Mammary epithelial cell (primary cell): ENCODE measurements around a stretch of chr7.

DNA sequence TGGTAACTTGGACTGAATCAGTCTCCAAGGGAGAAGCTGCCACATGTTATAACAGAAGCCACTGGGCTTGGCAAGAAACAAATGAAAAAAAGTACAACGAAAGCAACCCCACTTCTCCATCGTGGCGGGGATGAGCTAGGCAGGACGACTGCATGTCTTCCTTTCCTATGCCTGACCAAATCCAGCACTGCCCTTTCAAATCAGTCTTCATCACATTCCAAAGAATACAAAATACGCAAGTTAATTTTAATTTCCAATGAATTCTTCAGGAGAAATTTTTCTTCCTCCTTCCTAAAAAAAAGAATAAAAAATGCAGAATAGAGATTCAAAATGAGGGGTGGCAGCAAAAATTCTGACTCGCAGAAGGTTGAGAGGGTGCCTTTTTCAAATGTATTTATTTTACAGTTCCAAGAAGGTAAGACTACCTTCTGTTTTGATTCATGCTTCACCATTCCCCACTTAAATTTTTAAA is 196.8 kb upstream of the KLF14 start:
- CAGE, long polyA plus RNA, result no peak
- RRBS, result no CpG with 5 or more reads among the region's 6 CpGs

DNA sequence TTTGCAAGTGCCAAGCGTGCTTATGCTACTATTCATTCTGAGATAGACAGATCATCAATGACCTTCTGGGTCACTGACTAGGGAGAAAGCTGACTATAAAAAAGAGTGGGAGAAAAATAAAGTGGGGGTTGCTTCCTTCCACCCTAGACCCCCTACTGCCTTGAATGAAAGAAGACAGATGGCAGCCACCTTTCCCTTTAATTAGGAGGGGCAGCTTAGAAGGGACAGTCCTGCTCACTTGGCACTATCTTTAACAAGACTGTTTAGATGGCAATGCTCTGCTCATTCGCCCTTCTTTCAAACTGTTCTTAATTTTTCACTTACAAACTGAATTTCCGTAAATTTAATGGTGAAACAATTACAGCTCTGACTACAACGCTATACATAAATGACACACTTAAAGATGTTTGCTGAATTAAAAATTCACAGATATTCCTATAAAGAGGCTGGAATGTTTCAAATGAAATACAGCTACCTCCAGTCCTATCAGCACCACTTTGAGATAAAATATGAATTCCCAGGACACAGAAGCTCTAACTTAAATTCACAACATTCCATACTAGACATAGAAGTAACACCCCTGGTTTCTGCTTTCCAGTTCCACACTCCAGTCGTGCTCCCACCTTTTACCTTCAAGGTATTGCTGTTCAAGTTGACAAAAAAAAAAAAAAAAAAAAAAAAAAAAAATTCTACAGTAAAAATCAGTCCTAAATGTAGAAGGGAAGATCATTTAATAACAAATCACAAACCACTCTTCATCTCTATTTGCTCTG is 206.0 kb upstream of the KLF14 start:
- CAGE, long polyA plus RNA, result no peak
- RRBS, result no CpG with 5 or more reads among the region's 5 CpGs

- CAGE, long polyA plus RNA, result no peak
- RRBS, result no CpG with 5 or more reads among the region's 17 CpGs
These were observed 209.6 kb upstream of the KLF14 start for GRCh38 chr7:130943214-130944420.

DNA sequence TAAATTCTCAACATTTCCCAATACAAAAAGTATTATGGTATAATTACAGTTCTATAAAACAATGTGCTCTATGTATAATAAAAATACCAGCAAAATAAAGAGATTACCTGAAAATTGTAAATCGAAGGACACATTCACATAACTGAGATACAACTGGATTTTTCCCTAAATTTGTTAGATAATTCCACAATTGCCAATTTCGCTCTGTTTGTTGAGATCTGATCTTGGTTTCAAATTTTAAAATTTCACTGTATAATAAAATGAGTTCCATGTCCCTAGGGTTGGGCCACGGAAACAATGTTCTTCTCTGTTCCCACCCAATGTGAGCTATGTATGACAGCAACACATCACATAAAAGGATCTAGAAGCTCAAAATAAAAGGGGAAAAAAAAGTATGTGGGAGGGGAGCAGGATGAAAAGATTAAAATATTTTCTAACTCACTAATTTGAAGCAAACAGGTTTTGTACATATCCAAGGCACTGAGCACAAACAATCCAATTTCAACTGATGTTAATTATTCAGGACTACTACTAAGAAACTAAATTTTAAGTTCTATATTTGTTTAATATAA is 287.9 kb upstream of the MKLN1 start:
- CAGE, long polyA plus RNA, result no peak
- RRBS, result no CpG with 5 or more reads among the region's 3 CpGs

DNA sequence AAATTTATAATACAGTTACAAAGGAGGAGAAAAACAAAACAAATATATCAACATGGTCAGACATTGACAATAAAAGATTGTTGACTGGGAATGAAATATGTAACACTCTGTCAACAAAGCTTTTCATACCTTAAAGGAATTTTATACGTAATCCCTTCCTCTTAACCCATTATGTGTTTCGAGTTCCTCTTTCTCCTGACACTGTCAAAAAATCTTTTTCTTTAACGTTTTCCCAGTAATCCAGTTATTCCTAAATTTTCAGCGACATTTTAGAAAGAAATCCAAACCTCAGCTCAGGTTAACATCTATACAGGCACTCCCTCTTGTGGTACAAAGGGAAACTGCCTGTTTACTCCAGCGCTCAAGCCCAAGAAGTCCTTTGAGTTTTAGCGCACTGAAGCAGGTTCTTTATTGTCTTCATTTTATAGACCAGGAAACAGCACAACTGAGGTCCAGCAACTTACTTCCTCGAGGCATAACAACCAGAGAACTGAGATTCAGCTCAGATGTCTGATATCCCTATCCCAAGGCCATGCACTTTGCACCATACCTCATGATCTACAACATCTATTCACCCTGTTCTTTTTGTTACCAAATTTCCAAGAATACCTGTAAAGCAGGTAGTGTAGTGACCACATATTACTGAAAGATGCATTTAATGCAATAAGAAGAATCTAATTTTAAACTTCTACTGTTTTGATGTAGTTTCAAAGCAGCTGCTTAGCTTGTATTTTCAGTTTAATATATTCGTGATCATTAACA is 287.2 kb upstream of the MKLN1 start:
- CAGE, long polyA plus RNA, result no peak
- RRBS, result no CpG with 5 or more reads among the region's 8 CpGs

DNA sequence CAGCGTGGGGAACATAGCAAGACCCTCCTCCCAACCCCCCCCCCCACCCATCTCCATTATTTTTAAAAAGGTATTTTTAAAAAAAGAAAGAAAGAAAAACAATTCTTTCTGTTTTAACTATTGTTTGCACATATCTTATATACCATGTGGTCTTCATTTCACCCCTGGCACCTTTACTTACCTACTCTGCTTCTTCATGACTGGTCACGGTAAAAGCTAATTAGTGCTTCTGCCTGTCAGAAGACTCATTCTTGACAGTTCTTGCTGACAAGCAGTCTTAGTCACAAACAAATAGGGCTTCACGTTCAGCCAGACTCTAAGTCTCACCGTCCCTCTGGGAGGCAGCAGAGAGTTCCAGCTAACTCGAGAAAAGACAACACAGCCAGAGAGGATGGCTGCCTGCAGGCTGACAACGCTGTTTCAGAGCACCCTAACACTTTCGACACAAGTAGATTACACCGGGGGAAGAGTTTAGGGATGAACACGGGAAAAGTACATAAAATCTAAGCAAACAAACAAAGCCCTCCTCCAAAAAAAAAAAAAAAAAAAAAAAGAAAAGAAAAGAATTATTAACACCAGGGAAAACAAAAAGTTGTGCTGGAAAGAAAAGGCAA is 258.5 kb upstream of the MKLN1 start:
- CAGE, long polyA plus RNA, result no peak
- RRBS, result no CpG with 5 or more reads among the region's 9 CpGs

GRCh38 chr7:131103373-131103872 is 224.3 kb upstream of the MKLN1 start:
- CAGE, long polyA plus RNA, result no peak
- RRBS, result no CpG with 5 or more reads among the region's 6 CpGs

DNA sequence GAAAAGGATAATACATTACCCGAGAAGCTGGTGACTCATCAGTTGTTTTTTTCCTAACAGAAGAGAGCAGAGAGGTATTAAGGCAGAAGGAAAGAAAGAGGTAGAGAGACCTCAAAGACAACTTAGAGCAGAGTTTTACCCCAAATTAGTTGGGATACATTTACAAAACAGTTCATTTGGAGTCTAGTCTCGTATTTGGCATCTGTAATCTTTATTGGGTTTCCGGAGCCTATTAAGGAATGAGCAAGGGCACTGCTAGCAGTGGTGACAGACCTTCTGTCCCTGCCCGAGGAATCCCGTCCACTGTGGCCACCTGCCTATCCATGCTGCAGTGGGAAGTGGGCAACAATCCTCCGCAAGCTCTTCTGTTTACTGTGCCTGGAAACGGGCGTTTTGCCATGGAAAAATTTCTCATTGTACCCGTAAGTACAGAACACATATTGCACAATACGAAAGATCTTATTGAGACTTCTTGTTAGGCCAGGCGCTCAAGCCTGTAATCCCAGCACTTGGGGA is 169.9 kb upstream of the MKLN1 start:
- CAGE, long polyA plus RNA, result no peak
- RRBS, result no CpG with 5 or more reads among the region's 11 CpGs

DNA sequence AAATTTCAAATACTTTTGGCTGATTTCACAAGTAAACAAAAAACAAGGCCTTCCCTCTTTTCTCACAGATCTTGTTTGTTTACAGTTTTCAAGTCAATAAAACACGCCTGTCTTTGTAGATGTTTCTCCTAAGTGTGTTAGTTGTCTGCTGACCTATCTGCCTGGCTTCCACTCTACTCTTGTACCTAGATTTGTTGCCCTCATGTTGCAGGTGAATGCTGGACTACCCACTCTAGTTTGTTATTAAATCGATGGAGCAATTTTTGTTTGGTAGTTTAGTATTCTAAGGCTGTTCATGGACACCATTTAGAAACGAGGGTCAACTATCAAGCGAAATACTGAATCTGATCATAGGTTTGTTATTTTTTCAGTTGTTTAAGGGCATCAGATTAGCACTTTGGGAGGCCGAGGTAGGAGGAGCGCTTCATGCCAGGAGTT is 29.1 kb upstream of the MKLN1 start:
- CAGE, long polyA plus RNA, result no peak
- RRBS, result no CpG with 5 or more reads among the region's 6 CpGs

GRCh38 chr7:131326596-131326997 is 1.1 kb upstream of the MKLN1 start:
- CAGE, long polyA plus RNA, result no peak
- RRBS, result no CpG with 5 or more reads among the region's 7 CpGs

- CAGE, long polyA plus RNA, result no peak
- RRBS, result no CpG with 5 or more reads among the region's 4 CpGs
These were observed 2.5 kb downstream of the PODXL start for GRCh38 chr7:131553865-131554366.

DNA sequence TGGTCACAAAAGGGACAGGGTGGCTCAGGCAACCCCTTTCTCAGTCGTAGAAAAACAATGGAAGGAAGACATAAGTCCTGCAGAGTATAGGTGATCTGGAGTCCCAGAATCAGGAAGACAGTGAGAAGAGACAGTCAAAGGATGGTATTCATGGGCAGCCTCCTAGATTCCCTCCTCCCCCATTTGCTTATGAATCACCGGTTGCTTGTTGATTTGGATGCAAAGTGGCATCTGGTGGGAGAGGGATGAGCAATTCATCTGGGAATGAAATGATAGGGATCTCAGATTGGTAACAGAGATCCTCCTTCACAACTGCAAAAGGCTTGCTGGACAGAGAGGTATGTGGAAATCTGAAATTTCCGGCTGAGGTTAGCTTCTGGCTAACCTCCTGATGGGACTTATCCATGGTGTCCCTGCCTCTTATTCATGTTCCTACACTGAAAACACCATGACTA is 48.3 kb upstream of the PODXL start:
- CAGE, long polyA plus RNA, result no peak
- RRBS, result no CpG with 5 or more reads among the region's 3 CpGs

DNA sequence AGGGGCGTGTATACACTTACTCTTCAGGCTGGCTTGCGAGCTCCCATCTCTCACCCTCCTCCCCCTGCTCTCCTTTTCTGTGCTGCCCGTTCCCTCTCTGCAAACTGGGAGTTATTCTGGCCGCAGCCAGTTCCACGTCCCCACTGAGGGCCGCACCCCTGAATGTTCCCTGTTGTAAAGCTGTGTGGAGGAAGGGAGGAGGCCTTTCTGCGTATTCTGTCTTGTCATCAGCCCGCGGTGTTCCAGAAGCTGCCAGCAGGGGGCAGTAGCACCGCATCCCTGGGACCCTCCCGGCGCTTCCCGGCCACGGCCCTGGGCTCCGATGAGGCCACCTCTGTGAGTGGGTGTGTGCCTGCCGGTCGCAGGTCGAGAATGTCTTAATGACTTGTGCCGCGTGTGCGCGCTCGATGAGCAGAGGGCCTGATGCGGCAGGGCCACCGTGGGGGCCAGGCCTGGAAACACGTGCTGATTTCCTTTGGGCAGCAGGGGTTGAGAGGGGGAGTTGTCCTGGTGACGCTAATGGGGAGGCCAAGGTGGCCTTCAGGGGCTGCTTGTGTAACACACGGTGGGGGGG is 135.6 kb upstream of the PODXL start:
- CAGE, long polyA plus RNA, result no peak
- RRBS, result 4% methylated on average over 4 of the region's 28 CpGs

- CAGE, long polyA plus RNA, result no peak
- RRBS, result 3% methylated on average over 5 of the region's 16 CpGs
These were observed 273.5 kb upstream of the PODXL start for GRCh38 chr7:131829794-131830413.

- CAGE, long polyA plus RNA, result no peak
- RRBS, result no CpG with 5 or more reads among the region's 10 CpGs
These were observed 182.4 kb downstream of the PLXNA4 start for GRCh38 chr7:132393689-132394355.

GRCh38 chr7:132472377-132472921 is 103.8 kb downstream of the PLXNA4 start:
- CAGE, long polyA plus RNA, result no peak
- RRBS, result no CpG with 5 or more reads among the region's 7 CpGs

DNA sequence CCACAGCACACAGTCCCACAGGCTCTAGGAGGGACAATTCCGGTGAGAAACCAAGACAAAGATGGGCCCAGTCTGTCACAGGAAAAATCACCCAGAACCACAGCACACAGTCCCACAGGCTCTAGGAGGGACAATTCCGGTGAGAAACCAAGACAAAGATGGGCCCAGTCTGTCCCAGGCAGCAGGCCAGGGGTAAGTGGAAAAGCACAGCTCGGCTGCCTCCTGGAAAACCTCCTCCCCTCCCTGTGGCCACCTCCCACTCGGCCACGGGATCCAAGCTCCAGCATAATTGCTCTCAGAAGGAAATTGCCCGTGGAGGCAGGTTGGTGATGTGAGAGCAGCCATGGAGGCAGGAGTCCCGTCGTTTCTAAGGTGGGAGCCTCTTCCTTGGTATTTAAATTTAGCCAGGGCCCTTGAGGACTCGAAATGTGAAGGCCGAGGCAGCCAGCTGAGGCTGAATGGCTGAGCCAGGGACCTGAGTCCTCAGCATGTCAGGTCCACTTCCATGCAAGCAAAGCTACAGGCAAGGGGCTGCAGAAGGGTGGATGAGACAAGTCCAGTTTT is 95.7 kb downstream of the PLXNA4 start:
- CAGE, long polyA plus RNA, result no peak
- RRBS, result 85% methylated on average over 2 of the region's 10 CpGs

DNA sequence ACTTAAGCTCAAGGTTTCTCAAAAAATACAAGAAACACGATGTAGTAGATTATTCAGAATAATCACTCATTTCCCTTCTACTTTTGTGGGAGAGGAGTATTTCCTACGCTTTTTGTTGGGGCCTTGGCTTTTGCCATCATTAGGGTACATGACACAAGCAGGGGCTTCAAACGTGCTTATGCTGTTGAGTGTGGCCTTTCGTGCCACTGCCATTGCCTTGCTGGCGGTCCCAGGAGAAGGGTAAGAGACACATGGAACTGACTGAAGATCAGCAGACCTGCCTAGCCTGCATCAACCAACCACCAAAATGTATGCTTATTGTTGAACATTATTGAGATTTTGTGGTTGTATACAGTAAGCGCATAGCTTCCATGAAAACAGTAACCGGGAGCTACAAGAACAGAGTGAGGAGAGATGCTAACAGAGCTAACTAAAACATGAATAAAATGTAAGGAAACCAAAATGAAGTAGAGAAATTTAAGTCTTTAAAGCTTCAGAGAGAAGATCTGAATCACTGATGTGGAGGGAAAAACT is 54.8 kb downstream of the EXOC4 start:
- CAGE, long polyA plus RNA, result no peak
- RRBS, result no CpG with 5 or more reads among the region's 7 CpGs

DNA sequence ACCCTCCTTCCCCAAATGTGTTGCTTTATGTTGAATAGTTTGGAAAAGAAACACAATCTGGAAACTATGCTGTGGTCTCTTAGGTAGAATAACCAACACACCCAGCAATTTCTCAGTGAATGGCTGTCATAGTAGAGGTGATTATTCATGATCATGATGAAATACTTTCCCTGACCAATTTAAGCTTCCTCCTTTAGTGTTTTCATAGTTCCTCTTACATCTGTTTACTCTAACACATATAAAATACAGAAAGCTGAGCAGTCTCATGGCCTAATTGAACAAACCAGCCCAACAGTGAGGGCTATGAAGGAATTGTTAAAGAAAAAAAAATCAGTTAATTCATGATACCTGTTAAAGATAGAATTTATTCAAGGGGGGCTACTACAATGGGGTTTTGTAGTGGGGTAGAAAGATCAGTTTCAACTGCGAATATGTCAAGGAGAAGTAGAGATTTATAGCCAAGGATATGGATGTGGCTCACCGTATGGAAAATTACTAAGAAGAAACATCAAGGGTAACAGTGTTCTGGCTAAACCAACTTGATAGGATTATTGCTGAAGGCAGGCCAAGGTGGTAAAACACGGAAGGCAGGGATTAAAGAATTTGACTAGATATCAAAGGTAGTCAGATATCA is 436.2 kb downstream of the EXOC4 start:
- CAGE, long polyA plus RNA, result no peak
- RRBS, result no CpG with 5 or more reads among the region's 3 CpGs

- CAGE, long polyA plus RNA, result no peak
- RRBS, result no CpG with 5 or more reads among the region's 3 CpGs
These were observed 179.6 kb upstream of the LRGUK start for GRCh38 chr7:133947425-133948056.